Bronchus (tissue), 1 donor: ENCODE measurements around a stretch of chr6.

GRCh38 chr6:20201864-20202457 is 10.3 kb downstream of the MBOAT1 start:
- PRO-cap: unidirectional peak, minus-strand start at chr6:20202041

DNA sequence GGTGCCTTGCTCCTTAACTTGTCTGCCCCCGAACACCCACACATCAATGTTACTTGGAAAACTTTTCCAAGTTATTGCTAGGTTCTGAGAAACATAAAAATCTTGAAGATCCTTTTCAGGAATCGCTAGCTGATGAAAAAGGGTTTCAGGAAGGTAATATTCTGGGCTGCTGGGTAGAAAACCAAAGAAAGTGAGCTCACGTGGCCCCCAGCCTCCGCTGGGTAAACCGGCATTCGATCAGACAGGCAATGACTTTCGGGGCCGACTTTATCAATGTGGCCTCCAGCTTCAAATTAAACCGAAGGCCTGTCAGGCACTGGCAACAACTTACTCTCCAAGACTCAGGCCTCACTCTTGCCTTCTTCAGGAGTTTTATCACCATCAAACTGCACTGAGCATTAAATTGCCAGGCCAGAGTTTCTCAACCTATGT is 878 bp upstream of the MBOAT1 start:
- PRO-cap: unidirectional peak, minus-strand start at position 223 of the sequence

GRCh38 chr6:20404218-20404437 is 2.4 kb downstream of the E2F3 start:
- PRO-cap: bidirectional peak, plus-strand start at chr6:20404273, minus-strand start at chr6:20404168

DNA sequence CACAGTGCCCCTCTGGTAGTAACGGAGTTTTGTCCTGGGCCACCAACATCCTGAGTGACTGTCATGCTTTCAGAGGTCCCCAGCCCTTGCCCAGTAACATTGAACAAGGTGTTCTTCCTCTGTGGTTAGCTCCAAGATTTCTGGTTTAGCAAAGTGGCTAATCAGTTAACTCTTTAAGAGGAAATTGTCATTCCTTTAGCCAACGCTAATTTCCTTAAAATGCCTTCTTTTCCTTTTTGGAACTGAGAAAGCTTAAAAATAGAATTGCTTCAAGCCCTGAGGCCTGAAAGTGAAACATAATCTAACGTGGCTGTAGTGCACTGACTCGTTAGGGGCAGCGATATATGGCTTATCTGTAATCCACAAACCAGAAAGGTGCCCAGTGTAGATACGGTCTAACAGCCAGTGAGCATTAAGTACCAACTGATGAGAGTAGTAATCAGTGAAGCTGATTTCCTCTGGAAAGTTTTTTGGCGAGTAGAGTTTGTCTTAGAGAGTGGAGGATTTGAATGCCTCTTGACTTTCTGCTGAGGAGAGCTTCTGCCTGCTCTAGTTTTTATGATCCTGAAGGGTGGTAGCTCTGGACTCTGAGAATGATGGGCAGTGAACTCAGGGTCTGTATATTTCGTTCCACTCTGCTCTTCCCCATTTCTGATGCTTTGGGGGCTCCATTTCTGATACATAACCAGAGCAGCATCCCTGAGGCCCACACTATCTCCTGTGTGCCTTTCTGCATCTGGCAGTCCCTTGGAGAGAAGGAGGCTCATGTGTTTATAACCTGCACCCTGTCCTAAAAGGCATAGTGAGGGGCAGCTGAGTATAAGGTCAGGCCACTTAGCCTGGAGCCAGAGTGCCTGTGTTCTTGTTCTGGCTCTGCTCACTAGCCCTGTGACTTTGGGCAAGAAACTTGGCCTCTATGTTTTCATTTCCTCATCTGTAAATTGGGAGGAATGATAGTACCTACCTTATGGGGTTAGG is 8.1 kb downstream of the E2F3 start:
- PRO-cap: no peak

DNA sequence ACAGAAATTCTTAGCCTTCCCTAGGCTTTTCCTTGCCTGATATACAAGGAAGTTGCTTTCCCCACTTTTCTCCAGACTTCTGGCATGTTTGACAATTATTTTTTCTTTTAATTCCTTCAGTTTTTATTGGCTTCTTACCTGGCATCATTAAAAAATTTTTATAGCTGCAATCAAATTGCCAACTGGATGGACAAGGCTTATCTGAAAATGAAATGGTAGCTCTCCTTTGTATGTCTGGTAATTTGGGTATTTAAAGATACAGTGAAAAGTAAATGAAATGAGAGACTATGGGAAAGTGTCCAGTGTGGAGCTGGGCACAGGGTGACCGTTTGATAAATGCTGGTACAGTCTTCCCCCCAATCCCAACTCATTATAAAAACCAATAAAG is 15.3 kb downstream of the E2F3 start:
- PRO-cap: no peak

GRCh38 chr6:20875880-20876606 is 341.8 kb downstream of the CDKAL1 start:
- PRO-cap: no peak

- PRO-cap: no peak
These were observed 407.5 kb upstream of the SOX4 start for GRCh38 chr6:21186063-21186369.

- PRO-cap: no peak
These were observed 191.2 kb upstream of the SOX4 start for GRCh38 chr6:21402232-21402942.

- PRO-cap: unidirectional peak, minus-strand start at chr6:21589414
These were observed 4.3 kb upstream of the SOX4 start for GRCh38 chr6:21589248-21589699.

DNA sequence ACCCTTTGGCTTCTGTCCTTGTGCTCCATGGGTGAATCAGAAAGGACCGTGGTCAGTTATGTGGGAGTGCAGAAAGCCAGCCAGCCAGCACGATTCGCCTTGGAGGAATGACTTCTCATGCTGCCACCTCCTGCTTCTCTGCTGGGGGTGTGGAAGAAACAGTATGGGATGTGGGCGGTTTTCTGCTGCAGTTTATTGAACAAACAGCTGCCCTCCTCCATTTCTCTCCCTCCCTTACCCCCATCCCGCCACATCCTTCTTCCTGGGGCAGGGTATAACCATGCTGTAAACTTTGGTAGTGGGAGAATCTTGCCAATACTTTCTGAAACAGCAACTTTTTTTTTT is 214.6 kb downstream of the SOX4 start:
- PRO-cap: no peak

- PRO-cap: no peak
These were observed 263.3 kb downstream of the SOX4 start for GRCh38 chr6:21856862-21857214.

GRCh38 chr6:21885385-21886268 is 292.1 kb downstream of the SOX4 start:
- PRO-cap: no peak

DNA sequence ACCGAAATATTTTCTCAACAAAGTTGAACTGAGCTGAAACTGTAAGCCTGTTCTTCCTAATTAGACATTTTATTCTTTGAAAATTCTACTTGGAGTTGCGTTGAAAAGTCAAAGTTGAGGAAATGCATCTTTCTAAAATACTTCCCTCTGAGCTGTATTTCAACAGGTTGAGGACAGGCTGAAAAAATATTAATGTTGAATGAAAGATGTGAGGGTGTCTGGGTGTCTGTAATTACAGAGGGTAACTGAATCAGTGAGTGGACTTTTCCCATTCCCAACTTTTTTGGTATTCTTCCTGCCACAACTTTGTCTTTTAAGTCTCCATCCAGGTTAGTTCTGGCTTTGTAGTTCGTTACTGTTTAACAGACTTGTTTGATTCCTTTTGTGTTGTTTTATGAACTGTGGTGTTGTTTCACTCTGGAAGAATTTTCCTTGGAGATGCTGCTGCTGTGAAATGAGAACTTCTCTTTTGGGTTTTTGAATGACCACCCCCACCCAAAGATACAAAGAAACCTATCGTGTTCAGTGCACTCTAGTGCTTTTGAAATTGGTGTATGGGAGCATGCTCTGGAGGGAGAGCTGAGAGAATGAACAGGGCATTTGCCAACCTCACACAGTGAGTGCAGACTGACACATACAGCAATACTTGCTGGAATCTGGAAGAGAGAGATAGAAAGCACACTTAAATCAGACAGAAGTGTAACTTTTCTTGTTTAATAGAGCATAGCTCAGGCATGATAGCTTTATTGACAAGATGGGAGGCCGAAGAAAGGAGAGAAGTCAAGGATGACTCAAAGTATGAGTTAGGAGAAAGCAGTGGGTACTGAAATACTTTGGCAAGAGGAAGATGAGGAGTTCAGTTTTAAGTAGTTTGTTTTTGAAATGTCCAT is 293.0 kb downstream of the SOX4 start:
- PRO-cap: no peak

DNA sequence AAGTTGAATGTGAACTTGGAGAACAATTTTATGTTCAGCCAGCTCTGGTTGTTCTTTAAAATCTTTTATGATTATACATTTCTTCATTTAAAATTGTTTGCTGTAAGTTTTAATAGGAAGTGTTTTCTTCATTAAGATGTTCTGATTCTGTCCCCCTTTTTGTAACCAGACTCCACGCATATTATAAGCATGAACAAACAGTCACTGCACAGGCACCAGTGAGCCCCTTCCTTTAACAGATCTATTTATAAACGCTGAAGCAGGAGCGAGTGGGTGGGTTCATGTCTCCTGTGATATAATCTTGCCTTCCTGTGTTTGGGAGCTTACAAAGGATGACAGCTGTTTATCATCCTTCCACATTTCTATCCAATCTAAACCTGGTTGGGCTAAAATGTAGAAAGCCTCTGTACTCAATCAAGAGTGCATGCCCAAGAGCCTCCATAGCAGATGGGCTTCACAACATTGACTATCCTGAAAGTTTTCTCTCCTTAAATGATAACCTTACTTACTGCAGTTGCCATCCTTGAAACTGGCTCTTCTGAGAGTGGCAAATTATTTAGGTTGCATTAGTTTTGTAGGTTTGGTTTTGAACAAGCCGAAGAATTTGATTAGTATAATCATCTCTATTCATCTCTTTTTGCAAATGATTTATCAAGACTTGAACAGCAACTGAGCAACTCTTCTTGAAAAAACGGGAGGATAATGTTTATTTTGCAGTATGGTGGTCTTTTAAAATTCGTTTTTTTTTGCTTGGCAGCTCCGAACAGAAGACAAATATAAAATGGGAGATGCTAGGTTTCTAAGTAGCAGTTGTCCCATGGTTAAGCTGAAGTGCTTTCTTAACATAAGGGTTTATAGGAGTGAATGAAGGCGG is 299.1 kb downstream of the PRL start:
- PRO-cap: no peak

DNA sequence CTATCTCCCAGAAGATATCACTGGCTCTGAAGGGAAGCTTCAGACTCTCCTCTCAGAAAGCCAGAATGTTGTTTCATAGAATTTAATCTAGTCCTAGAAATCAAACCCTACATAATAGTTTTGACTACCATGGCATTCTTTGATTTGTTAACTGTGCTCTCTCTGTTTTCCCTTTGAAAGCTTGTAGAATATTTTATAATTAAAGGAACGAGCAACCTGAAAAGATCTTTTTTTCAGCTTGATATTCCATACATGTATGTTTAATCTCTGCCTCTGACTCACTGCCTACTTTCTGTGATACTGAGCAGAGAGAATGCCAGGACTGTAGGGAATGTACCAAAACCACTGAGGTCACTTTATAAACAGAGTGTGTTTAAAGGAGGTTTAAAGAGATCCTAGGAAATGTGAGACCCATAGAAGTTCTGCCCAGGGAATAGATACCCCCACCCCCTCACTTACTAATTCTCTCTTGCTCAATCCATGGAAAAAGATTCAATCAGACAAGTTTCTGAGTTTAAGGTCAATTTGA is 311.6 kb downstream of the HDGFL1 start:
- PRO-cap: no peak

DNA sequence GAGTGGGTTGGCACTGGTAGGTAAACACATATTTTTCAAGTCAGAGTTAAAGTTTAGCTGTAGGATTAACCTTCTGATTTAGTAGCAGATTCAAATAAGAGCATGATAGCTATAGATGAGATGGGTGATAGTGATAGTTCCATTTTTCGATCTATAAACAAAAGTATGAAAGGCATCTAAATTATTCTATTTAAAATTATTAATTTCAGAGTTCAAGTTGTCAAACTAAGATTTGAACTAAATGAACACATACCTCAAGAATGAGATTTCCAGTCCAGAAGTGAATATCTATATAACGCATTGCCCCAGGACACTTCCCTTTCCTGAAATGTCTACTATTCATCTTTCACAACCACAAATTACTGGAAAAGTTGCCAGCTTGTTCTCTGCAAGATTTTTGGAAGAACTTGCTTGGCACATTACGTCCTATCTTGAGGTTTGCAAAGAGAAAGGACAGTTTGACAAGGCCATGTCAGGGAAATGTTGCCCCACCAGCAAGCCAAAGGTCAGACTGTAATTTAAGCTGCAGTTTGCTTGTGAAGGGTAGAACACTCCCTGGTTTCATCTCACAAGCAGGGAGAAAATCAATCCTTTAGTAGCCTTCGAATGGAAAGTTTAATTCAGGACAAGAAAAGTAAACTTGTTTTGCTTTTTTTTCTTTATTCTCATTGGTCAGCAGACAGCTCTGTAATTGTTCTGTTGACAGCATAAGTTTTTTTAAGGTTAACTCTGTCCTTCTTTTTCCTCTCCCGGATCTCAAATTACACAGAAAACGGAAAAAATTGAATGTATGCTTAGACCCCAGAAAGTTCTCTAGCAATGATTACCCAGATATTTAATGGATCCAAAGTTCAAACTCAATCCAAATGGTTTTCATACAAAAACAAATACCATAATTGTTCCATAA is 541.9 kb upstream of the NRSN1 start:
- PRO-cap: no peak

GRCh38 chr6:23656118-23656615 is 469.8 kb upstream of the NRSN1 start:
- PRO-cap: no peak

DNA sequence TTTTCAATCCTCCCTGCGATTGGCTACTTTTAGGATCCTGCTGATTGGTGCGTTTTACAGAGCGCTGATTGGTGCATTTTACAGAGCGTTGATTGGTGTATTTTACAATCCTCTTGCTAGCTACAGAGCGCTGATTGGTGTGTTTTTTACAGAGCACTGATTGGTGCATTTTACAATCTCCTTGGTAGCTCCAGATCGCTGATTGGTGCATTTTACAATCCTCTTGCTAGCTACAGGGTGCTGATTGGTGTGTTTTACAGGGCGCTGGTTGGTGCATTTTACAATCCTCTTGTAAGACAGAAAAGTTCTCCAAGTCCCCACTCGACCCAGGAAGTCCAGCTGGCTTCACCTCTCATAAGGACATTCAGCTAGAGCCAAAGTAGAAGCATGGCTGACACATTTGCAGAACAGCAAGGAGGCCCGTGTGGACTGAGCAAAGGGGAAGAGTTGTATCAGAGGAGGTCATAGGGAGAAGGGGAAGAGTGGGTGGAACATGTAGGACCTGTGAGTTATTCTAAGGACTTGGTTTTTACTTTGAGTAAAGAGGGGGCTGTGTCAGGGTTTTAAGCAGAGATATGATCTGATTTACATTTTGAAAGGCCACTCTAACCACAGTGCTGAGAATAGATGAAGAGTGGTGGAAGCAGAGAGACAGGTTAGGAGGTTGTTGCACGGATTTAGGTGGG is 2.6 kb downstream of the ALDH5A1 start:
- PRO-cap: no peak

DNA sequence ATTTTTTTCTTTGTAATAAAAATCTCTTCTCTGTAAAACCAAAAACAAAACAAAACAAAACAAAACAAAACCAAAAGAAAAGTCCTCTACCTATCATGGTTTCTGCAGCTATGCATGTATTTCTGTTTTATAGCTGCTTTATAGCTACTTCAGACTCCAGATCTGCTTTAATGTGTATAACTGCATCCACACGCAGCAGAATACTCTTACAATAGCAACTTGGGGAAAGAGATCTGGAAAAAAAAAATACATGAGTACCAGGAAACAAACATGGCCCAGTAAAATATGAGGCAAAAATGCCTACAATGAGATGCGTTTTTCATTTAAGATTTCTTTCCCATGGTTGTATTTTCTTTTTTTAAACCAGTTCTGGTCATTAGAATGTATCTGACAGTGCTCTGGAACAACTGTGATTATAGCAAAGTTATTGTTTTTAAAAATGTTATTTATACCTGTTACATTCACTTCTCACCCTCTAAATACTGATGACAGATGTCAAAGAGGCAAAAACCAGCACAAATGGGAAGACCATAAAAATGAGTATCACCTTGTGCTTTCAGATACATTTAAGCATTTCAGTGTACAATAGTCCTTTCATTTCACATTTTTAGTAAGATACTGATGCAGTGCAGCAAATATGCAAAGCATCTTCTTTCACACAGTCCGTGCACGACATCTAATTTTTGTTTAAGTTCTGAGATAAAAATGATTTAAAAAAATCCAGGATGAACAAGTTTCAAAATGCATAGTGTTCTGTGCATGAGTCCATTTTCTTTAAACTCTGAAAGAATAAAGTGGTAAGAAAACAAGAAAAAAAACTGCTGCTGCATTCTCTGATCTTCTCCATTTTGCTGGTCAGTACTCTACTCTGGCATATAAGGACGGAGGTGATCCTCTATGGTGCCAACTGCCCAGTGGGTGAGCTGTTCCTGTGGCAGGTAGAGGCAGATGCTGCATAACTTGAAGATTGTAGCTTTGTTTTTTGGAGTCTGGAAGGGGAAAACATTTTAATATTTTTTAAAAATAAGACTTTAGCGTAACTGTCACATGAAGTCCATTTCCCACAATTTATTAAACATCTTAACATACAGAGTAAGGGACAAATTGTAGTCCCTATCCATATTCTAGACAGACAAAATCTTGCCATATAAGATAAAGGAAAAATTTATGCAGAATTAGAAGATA is 13.3 kb downstream of the C6orf62 start:
- PRO-cap: no peak

- PRO-cap: no peak
These were observed 4.9 kb downstream of the C6orf62 start for GRCh38 chr6:24714028-24714543.